Bronchial lymph node (tissue), 1 donor: ENCODE measurements around the genes FZD10, PIWIL1 and MMP17.

DNA sequence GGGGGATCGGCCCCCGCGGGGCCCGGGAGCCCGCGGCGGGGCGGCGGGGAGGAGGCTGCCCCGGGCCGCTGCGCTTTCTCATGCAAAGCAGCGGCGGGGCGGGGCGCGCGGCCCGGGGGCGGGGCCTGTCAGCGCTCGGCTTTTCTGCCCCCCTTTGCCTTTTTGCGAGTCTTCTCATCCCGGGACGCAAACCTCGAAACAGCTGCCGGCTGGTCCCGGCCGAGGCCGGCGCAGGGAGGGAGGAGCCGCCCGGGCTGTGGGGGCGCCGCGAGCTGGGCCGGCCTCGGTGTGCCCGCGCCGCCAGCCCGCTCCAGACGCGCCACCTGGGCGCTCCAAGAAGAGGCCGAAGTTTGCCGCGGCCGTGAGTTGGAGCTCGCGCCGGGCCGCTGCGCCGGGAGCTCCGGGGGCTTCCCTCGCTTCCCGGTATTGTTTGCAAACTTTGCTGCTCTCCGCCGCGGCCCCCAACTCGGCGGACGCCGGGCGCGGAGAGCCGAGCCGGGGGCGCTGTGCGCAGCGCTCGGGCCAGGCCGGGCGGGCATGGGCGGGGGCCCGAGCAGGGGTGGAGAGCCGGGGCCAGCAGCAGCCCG lies at the start of gene FZD10:
FZD10 (plus strand) TSS at position 171 of the 587 bp plus-strand sequence.
- PRO-cap: bidirectional peak, plus-strand start at position 222 of the sequence, minus-strand start at position 77 of the sequence

DNA sequence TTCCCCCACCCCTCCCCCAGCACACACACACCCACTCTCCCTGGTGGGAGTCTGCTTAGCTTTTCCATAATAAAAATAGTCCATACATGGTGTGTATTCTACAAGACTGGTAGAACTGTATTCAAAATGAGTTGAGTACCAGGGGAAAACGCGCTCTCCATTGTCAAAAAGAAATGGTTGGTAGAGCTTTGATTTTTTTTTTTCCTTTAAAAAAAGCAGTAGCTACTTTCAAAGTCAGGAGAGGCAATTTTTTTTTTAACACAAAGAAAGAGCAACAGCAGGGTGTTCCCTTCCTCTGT lies 63.3 kb downstream of the FZD10 start:
- PRO-cap: no peak

DNA sequence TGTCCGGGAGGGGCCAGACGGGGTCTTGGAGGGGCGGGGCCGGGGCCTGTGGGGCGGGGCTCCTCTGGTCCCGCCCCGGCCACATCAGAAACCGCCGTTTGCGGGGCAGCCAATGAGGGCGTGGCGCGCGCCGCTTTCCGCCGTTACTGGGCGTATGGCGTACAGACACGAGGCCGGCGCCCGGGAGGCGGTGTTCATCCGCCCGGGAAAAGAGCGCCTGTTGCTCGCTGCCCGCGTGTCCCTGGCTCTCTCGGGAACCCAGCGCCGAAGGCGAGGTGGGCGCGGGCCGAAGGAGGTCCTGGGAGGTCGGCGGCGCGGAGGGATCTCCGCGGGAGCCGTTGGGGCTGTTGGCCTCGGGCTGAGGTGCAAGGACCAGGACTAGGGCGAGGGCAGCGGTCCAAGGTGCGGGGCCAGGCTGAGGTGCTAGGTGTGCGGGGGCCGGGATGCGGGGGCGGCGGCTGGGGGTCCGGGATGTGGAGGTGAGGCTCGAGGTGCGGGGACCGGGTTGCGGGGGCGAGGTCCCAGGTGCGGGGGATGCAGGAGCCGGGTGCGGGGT lies at the start of gene PIWIL1:
PIWIL1 (plus strand) TSS at position 143 of the 556 bp plus-strand sequence.
- PRO-cap: no peak

- PRO-cap: no peak
Measured at GRCh38 chr12:130838162-130838785, 776 bp downstream of the STX2 start.

GRCh38 chr12:130874315-130874690 lies 2.4 kb downstream of the RAN start:
- PRO-cap: no peak

- PRO-cap: no peak
Measured at GRCh38 chr12:130924805-130925579, 28.7 kb upstream of the ADGRD1 start.

DNA sequence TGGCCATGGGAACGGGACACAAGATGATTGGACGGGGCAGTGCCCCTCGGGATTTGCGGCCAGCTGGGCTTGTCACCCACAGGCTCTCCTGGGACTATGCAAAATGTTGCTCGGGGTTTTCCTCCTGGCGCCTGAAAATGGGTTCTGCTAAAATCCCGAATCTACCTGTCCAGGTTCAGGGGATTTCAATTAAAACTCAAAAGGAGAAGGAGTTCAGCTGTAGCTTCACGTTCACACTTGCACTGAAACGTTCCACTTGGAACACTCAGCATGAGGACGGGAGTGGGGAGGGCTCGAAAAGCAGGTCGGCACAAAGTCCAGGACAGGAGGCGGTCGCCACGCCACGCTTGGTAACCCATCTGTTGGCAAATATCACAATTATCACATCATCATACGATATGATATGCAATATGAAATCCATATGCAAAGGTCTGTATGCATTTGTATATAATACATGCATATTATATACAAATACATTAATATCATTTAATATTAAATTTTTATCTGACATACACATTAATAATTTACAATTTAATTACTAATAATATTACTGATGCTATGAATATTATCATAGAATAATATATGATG lies 17.1 kb downstream of the ADGRD1 start:
- PRO-cap: no peak

GRCh38 chr12:131035001-131035663 lies 81.4 kb downstream of the ADGRD1 start:
- PRO-cap: no peak

- PRO-cap: bidirectional peak, plus-strand start at chr12:131103337, minus-strand start at chr12:131103207
Measured at GRCh38 chr12:131102956-131103519, 149.3 kb downstream of the ADGRD1 start.

DNA sequence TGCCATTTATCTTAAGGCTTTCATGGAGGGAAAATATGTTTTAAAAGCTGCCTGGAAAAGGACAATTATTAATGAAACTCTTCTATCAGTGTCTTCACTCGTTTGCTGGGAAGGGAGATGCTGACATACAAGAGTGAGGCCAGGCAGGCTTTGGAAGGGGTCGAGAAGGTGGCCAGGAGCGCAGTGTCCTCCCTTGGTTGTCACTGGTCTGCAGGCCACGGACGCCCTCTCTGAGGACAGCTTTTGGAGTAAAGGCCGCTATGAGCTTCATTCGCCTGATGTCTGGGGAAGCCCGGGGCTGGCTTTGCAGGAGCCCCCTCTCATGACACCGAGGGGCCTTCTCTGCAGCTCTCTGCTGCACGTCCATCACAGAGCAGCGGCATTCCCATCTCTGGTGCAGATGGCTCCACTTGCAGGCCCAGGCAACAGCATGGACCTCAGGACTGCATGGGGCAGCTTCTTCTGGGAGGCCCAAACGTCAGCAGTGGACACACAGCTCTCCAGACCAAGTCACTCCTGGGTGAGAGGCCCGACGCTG lies 355.2 kb upstream of the SFSWAP start:
- PRO-cap: unidirectional peak, minus-strand start at position 354 of the sequence

- PRO-cap: no peak
Measured at GRCh38 chr12:131434354-131435220, 276.3 kb upstream of the SFSWAP start.

DNA sequence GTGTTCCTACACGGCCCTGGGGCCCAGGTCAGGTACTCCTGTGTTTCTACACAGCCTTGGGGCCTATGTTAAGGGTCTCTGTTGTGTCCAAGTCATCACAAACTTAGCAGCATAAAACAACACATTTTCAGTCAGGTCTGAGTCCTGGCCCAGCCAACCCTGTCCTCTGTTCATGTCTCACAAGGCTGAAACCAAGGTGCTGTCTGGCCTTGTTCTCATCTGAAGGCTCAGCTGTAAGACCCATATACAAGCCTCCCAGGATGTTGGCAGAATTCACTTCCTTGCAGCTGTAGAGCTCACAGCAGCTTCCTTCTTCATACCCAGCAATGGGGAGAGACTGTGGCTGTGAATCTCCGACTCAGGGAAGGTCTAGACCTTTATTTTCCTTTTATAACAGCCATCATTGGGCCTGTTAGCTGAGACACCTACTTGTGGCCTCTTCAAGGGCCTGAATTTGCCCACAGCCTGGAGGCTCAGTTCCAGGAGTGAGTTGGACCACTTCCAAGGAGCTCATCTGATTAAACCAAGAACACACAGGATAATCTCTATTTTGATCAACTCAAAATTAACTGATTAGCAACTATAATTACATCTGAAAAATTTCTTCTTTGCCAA lies 107.4 kb upstream of the SFSWAP start:
- PRO-cap: unidirectional peak, minus-strand start at position 217 of the sequence

- PRO-cap: no peak
Measured at GRCh38 chr12:131671292-131671720, 39.6 kb upstream of the SFSWAP start.

- PRO-cap: no peak
Measured at GRCh38 chr12:131733476-131734515, 22.9 kb downstream of the SFSWAP start.

DNA sequence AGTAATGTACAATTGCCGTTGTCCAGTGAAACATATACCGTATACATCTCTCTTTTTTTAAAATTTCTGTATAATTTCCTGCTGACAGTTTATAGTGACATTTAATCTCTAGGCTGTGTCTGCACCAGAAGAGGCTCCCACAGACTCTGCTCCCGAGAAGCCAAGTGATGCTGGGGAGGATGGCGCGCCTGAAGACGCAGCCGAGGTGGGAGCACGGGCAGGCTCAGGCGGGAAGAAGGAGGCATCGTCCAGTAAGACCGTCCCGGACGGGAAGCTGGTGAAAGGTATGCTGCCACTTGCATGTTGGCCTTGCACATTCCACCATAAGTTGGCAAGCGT lies 45.4 kb downstream of the SFSWAP start:
- PRO-cap: no peak

DNA sequence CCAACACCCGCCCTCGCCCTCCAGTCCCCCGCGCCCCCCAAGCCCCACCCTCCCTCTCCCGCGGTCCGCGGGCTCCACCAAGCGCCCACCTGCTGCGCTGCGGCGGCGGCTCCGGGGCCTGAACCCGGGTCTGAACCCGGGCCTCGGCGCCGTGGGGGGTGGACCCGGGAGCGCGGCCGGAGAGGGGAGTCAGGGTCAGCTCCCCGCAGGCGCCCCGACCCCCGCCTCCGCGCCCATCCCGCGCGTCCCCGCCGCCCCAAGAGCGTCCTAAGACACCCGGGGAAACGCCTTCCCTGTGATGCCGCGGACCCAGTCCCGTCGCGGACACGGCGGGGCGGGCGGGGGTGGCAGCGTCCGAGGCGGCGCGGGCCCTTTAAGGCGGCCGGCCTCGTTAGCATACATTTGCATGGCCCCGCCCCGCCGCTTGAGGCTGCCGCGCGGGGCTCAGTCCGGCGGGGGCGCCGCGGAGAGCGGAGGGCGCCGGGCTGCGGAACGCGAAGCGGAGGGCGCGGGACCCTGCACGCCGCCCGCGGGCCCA lies at the start of gene MMP17:
MMP17 (plus strand) TSS at position 447 of the 538 bp plus-strand sequence.
- PRO-cap: unidirectional peak, plus-strand start at position 447 of the sequence

DNA sequence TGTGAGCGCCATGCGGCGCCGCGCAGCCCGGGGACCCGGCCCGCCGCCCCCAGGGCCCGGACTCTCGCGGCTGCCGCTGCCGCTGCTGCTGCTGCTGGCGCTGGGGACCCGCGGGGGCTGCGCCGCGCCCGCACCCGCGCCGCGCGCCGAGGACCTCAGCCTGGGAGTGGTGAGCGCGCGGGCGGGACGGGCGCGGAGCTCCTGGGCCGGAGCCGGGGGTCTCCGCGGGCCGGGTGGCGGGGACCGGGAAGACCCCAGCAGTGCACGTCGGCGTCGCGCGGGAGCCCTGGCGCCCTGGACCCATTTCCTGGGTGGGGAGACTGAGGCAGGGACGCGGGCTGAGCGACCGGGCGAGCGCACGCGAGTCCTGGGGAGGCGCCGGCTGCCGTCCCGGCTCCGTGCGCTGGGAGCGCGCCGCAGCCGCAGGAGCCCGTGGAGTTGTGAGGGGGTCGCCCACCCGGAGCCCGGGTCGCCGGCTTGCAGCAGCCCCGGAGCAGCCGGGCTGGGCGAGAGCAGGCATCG lies 353 bp downstream of the MMP17 start:
- PRO-cap: no peak

- PRO-cap: no peak
Measured at GRCh38 chr12:131831540-131832140, 3.4 kb downstream of the MMP17 start.

- PRO-cap: no peak
Measured at GRCh38 chr12:131895166-131895970, 946 bp downstream of the ULK1 start.

- PRO-cap: no peak
Measured at GRCh38 chr12:131914818-131915505, 14.1 kb upstream of the PUS1 start.